Frontal cortex (tissue), 2 donors: ENCODE measurements around the genes MYO15A, ALKBH5, FOXO3B and FBXW10.

DNA sequence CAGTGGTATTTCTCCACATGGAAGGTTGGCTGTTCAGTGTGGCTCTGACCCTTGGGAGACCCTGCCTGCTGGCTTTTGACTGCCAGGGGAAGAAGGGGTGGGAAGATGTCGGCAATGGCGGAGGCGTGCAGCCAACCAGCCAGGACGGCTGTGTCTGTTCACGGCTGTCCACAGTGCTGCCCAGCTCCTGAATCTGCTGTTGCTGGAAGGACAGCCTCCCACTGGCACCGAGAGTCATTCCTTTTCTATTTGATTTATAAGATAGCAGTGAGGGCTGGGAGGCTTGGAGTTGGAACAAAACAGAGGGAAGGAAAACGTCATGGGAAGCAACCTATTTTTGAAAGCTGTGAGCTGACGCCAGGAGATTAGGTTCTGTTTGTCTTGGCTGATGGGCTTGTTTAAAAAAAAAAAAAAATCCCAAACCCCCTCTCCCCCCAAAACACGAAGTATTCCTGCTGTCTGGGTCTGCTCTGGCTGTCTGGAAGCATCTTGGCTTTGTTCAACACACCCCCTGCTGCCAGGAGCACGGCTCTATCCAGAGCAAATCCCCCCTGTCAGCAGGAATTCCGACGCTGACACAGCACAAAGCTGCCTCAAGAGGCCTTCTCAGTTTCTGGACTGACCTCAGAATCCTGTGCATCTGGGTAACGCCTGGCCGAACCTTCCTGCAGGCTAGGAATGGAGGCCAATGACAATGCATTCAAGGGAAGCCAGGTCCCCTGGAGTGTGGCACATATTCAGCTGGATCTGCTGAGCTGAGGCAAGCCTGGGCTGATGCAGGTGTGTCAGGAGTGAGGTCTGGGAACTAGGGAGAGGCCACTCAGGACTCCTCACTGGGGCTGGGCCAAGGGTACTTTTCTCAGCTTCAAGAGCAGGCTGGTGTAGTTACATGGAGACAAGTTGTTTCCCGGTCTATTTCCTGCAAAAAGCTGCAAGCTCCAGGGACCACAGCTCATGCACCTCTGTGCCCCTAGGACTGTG, 41.0 kb upstream of the SREBF1 start:
- RAMPAGE, long total RNA, result no peak

DNA sequence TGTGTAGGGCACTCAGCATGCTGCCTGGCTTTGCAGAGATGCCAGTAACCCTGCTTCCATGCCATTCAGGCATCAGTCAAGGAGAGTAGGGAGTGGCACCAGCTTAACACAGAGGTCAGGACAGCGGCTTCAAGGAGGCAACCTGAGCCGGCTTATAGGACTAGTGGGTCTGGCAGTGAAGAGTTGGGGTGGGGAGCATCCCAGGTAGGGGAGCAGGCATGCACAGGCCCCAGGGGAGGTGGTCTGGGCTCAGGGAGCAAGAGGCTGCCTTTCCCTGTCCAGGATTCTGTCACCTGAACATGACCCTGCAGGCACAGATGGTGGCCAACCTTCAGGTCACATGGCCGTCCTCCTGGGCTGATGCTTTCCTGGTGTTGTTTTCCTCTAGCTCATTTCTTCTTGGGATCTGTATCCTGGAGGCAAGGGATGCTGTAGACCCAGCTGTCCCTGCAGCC, 3.6 kb upstream of the MYO15A start:
- RAMPAGE, long total RNA, result no peak

DNA sequence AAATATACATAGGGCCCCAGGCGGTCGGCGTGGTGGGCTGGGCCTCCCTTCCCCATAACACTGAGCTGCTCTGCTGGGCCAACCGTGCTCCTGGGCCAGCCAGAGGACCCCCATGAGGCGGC, at the start of gene MYO15A:
Gene MYO15A, plus strand, starts transcription at position 85 of the 122 bp plus-strand sequence.
- RAMPAGE, long total RNA, result no peak

DNA sequence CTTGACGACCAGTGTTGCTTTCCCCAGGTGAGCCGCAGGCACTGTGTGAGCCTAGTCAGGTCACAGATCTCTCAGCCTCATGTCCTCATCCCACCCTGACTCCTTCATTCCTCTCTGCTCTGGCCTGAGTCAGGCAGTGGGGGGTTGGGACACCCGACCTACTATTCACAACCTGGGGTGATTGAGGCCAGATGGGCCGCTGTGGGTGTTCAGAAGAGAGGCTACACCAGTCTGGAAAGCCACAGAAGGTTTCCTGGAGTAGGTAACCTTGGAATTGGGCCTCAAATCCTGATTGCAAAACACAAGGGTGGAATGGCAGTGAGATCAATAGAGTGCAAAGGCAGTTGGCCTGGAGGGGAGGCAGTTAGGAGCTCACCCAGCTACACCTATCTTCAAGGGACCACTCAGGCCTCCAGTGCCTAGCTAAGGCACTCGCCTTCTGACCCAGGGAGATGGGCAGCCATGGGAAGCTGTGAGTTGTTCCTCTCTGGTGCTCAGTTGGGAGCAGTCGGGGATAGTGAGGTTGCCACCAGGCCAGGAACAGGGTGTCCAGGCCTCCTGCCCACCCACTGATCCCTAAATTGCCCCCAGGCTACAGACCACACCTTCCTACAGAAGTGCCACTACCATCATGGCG, 29.8 kb downstream of the MYO15A start:
- RAMPAGE, long total RNA, result no peak

DNA sequence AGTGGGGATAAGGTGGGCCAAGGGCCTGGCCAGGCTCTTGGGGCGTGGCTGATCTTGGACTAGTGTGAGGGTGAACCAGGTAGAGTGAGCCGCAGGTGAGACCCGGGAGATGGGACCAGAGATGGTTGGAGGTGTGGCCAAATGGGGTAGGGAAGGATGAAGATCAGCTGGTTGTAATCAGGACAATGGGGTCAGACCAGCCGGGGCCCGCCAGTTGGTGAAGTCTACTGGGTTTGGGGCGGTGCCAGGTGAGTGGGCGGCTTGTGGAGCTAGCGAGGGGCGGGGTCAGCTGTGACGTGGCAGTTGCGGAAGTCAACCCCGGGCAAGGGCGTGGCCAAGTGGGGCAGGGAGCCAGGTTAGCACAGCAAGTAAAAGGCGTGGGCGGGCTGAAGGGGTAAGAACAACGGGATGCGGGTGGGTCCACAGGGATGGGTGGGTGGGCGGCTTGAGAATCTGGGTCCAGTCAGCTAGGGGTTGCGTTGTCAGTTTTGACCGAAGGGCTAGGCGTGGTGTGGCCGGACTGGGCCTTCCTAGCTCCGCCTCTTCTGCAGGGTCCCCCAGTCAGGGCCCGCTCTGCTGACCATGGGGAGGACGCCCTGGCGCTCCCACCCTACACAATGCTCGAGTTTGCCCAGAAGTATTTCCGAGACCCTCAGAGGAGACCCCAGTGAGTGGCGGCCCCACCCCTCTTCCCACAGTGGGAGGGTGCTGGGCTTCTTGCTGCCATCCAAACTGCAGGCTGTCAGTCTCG, 25.5 kb upstream of the ALKBH5 start:
- RAMPAGE, long total RNA, result no peak

DNA sequence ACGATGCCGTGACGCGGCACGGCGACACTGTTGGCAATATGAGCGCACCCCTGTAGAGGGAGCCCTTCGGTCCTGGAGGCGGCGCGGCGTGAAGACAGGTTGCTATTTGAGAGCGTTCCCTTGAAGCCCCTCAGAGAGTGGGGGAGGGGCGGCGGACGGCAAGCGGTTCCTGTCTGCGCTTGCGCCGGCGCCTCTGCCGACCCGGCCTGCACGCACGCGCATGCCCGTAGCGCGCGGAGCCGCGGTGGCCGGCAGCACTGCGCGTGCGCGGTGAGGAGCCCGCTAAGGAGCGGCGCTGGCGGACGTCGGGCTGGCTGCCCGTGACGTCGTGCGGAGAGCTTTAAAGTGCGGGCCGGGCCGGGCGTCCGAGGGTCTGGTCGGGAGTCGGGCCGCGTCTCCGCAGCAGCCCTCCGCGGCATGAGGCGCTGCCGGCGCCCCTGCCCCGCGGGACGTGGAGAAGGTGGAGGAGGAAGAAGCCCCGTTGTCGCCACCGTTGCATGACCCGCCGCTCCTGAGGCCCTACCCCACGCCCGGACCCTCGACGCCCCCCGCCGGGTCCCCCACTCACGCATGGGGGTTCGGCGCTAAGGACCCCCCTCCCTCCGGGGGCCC, at the start of gene ALKBH5:
Gene ALKBH5, plus strand, starts transcription at position 273 of the 612 bp plus-strand sequence.
- RAMPAGE, long total RNA, result no peak

- RAMPAGE, long total RNA, result no peak
These were observed 746 bp upstream of the LLGL1 start for GRCh38 chr17:18224647-18225131.

DNA sequence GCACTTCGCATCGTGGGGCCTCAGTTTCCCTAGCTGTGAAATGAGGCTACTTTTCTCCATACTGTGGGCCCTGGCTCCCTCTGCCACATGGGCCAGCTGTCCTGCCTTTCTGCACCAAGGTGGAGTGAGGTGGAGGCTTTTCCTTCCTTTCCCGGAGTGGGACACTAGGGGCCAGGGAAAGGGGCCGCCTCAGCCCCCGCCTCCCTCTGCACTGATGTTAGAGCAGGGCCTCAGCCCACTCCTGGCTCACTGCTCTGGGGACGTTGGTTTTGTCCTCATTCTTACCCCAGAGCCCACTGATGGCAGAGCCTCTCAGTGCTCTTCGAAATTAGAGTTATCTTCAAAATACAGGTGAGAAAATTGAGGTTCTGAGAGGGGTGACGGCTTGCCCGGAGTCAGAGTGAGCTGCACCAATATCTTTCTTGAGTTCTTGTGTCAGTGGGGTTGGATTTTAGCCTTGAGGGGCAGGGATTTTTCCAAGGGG, 1.2 kb downstream of the LLGL1 start:
- RAMPAGE, long total RNA, result no peak

- RAMPAGE, long total RNA, result no peak
These were observed 11.6 kb downstream of the FLII start for GRCh38 chr17:18246688-18247619.

- RAMPAGE, long total RNA, result no peak
These were observed 10.9 kb downstream of the FLII start for GRCh38 chr17:18247620-18248095.

DNA sequence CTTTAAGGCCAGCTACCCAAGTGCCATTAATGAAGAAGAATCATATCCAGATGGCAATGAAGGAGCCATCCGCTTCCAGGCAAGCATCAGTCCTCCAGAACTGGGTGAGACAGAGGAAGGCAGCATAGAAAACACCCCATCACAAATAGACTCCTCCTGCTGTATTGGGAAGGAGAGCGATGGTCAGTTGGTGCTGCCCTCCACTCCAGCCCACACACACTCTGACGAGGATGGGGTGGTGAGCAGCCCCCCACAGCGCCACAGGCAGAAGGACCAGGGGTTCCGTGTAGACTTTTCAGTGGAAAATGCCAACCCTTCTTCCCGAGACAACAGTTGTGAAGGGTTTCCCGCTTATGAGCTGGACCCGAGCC, 2.3 kb downstream of the SMCR8 start:
- RAMPAGE, long total RNA, result no peak

GRCh38 chr17:18325801-18326502, 10.9 kb downstream of the SMCR8 start:
- RAMPAGE, long total RNA, result no peak

DNA sequence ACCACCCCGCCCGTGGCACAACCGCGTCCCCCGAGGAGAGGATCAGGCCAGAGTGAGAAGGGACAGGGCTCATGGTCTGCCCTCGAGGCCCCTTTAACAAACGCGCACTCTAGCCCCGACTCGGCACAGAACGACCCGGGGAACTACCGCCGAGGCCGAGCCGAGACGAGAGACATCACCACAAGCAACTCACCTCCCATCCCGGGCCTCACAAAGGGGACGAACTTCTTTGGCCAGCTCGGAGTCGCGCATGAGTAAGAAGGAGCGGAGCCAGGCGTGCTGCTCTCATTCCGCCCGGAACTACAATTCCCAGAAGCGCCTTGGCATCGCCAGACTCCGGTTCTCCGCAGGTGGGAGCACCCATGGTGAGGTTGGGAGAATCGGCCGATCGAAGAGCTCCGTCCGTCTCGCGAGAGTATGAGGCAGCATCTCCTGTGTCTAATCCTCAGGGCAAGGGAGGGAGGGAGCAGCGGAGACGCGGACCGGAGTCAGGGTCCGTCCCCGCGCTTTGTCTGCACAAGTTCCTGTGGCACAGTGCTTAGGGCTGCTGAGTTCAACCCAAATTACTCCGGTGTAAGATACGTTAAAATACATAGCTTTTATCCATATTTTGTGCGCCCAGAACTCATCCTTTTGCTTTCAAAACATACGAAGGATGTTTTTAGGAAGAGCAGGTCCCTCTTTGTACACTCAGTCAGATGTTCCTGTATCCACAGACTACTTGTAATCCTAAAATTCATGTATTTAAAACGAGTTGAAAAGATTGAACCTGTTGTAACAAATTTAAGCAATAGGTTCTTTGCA, at the start of gene FOXO3B:
Gene FOXO3B, minus strand, starts transcription at position 304 of the 804 bp plus-strand sequence.
- RAMPAGE, long total RNA, result no peak

DNA sequence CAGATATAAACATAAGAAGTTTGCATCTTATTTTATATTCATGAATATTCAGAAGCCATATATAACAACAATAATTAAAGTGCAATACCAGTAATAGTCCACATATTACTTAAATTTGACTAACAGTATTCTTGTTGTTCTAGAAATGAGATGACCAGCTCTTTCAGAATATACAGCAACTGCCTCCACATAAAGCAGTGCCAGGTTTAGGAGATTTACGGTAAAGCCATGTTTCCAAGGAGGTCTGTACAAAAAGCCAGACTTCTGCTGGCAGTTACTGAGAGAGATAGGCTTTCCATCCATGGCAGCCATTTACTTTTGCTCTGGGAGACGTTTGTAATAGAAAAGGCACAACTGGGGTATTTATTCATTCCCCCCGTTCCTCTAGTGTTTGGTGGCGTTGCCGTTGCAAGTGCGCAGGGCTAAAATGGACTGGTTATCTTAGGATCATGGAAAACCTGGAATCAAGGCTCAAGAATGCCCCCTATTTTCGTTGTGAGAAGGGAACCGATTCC, at the start of gene FBXW10:
Gene FBXW10, plus strand, starts transcription at position 259 of the 515 bp plus-strand sequence.
- RAMPAGE, long total RNA, result no peak

DNA sequence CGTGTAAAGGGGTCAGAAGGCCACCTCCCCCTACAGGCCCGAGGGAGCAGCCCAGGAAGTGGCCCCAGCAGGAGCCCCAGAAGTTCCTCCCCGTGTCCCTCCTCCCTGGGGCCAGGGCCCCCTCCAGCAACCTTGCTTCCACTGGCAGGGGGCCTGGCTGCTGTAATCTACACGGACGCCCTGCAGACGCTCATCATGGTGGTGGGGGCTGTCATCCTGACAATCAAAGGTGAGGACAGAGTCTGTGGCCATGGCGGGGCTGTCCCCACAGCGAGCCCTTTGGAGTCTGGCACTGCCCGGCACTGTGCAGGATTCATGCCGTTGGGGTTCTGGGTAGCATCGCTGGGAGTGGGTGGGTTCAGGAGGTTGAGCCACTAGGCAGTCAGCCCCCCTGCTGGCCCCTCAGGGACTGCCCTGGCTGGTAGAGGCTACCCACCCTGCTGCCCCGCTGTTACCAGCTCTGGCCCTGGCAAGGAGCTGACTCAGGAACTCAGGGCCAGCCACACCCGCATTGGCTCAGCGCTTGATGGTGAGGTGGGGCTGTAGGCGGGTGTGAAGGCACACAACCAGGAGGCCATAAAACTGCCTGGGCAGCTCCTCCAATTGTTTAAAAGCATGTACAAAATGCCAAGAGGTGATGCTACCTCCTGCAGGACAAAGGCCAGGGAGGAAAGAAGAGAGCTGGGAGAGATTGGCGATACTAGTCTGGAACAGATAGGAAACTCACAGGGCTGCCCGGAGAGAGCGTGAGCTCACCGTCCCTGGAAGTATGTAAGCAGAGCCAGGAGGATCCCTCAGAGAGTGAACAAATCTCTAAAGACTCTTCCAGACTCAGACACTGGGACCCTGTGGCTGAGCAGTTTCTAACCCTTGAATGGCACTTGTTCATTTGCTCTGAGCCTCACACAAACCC, 17.5 kb downstream of the SLC5A10 start:
- RAMPAGE, long total RNA, result no peak

DNA sequence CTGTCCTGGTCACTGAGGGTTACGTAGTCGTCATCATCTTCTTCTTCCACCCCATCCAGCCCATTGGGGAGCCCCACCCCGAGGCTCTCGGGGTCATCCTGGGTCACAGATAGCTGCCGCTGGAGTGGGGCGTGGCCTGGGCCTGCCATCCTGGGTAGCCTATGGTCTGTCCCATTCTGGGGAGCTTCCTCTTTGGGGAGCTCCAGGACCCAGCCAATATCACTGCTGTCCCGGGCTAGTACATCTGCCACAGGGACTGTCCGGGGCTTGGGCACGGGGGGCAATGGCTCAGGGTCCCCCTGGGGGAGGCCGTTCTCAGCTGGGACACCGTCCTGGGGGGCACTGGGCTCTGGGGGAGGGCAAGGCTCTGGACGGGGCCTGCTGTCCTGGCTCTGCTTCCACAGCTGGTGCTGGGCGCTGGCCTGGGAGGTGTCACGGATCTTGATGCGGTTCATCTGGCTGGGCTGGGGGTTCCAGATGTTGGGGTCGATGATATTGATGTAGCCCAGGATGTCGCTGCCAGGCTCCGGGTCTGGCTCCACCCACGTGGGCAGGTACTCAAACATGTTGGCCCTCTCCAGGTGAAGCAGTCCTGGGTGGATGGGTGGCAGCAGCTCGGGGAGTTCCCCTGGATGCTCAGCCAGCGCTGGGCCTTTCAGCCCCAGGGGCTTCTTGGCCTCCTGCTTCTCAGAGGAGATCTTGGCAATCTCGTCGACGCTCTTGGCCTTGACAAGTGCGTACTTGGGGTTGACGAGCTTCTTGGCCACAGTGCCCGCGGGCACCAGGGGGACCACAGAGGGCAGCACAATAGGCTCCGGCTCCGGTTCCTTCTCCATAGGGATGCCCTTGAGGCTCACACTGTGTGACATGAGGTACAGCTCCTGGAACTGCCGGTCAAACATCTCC, 26.2 kb downstream of the SLC5A10 start:
- RAMPAGE, long total RNA, result no peak

DNA sequence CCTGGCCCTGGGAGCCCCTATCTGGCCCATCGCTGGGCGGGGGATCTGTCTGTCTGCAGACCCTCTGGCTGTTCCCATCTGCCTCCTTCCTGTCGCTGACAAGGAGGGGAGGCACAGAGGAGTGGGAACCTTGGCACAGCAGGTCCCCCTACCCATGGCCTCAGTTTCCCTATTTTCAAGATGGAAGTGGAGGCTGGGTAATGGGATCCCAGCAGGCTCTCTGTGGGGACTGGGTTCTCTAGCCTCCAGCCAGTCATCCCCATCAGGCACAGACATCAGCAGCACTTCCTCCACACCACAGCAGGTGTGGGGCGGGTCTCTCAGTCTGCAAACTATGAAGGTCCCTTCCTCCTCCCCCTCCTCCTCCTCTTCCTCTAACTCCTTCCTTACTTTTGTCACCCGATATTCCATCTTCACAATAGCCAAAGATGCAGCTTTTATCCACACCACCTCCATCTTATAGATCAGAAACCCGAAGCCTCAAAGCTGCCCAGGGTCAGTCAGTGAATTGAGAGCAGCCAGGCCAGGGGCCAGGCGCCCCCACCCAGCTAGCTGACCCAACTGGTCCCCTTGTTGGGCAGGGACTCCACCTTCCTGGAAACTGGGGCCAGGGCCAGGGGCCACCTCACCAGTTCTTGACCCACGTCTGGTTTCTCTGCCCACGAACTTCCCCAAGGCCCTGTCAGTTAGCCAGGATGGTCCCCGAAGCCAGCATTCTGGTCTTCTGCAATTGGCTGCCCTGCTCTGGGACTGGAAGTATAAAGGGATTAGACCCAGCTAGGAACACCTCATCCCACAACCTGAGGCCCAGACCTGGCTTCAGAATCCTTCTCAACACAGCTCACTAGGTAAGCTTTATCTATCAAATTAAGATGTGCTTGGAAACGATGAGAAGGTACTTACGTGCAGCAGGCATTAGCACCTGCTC, 2.5 kb downstream of the FAM83G start:
- RAMPAGE, long total RNA, result no peak

- RAMPAGE, long total RNA, result no peak
These were observed 16.9 kb upstream of the FAM83G start for GRCh38 chr17:19021400-19022018.

- RAMPAGE, long total RNA, result no peak
These were observed 15.3 kb upstream of the GRAPL start for GRCh38 chr17:19111614-19112949.

DNA sequence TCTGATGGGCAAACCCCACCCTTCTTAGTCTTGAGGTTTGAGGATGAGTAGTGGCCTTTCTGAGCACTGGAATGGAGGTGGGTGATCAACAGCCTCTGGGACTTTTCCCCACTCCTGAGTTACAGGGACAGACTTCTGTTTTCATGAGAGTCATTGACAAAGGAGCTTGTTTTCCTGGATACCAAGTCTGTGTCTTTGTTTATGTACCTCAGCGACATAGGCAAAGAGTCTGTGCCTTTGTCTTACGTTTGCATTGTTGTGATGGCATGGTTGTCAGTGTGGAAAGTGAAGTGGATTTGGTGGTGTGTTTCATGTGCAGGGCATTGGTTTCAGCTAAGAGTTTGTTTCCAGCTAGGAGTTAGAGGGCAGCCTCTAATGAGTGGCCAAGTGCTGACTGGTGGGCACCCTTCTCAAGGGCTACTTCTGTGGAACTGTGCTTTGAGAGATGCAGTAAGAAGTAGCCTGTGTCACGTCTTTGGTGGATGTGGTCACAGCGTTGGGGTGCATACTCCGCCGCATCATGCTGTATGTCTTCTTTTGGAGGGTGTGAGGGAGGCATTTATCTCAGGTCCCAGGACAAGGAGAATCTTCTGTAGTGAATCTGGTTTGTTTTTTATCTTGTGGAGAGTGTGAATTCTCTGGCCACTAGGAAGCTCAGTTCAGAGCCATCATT, 17.6 kb downstream of the EPN2 start:
- RAMPAGE, long total RNA, result no peak